Myometrial cell (primary cell): ENCODE results near the gene RHOJ.

DNA sequence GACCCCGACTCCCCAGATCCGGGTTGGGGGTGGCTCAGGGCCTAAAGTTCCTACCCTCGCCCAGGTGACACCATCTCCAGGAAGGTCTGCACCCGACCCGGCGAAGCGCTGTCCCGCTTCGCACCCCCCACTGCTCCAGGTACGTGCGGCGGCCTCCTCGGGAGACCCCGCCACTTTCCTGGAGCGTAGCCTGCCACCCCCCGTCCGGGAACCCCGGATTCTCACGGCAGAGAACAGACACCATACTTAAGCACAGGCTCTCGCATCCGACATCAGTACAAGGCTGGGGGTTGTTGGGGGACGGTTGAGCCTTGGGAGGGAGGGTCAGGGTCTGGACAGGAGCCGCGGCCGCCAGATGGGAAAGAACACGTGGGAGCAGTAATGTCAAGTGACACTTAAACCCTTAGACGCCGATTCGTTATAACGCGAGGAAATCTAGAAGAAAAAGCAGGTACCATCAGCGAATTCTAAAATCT lies 485 bp downstream of the TIMM9 start:
- RAMPAGE, long total RNA: start-site peak on the minus strand centred at position 327 of the sequence, 85 bp wide, 150 and 166 reads in 2 replicates

DNA sequence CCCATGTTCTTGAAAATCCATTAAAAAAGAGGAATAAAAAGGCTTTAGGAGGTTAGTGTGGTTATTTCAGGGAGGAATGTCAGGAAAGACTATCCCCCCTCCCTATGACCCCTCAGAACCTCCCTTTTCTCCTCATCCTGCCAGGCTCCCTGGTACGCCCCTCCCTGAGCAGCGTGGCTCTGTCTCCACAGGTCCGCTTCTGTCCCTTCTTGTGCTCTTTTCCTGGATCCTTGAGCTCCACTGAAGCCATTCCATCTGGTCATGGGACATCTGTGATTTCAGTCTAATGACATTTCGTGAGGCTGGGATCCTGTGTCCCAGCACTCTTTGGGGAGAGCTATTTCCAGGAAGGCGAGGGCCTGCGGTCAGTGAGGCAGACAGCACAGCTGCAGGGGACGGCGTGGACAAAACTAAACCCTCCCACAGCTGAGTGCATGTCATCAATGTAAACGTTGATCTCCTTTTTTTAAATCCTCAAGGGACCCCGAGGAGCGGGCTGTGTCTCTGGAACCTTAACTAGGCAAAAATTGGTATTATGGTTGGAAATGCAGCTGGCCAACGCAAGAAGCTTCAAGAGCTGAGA lies 127.6 kb downstream of the DACT1 start:
- RAMPAGE, long total RNA: no peak

DNA sequence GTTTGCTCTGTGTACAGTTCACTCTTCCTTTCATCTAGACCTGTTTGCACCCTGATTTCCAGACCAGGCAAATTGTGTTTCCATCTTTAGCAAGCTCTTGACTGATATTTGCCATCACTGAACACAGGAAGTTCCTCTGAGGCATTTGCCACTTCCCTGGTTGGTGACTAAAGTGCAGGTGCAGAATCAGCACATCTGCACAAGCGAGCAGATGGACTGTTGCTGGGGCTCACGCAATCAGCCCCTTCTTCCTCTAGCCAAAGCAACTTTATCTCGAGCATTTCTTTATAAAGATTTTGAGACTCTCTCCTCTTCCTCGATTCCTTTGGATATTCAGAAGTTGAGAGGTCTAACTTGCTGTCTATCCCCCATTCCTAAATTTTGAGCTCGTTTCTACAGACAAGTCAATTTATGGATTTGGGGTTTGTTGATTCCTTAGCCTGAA lies 113.0 kb downstream of the DAAM1 start:
- RAMPAGE, long total RNA: no peak

DNA sequence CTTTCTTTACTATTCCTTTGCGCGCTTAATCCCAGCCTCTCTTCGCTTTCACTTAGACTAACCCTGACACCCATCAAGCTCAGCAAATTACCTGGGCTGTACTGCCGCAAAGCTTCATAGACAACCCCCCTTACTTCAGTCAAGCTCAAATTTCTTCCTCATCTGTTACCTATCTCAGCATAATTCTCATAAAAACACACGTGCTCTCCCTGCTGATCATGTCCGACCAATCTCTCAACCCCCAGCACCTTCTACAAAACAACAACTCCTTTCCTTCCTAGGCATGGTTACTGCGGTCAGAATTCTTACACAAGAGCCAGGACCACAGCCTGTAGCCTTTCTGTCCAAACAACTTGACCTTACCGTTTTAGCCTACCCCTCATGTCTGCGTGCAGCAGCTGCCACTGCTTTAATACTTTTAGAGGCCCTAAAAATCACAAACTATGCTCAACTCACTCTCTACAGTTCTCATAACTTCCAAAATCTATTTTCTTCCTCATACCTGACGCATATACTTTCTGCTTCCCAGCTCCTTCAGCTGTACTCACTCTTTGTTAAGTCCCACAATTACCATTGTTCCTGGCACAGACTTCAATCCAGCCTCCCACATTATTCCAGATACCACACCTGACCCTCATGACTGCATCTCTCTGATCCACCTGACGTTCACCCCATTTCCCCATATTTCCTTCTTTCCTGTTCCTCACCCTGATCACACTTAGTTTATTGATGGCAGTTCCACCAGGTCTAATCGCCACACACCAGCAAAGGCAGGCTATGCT lies 17.7 kb downstream of the GPR135 start:
- RAMPAGE, long total RNA: no peak

DNA sequence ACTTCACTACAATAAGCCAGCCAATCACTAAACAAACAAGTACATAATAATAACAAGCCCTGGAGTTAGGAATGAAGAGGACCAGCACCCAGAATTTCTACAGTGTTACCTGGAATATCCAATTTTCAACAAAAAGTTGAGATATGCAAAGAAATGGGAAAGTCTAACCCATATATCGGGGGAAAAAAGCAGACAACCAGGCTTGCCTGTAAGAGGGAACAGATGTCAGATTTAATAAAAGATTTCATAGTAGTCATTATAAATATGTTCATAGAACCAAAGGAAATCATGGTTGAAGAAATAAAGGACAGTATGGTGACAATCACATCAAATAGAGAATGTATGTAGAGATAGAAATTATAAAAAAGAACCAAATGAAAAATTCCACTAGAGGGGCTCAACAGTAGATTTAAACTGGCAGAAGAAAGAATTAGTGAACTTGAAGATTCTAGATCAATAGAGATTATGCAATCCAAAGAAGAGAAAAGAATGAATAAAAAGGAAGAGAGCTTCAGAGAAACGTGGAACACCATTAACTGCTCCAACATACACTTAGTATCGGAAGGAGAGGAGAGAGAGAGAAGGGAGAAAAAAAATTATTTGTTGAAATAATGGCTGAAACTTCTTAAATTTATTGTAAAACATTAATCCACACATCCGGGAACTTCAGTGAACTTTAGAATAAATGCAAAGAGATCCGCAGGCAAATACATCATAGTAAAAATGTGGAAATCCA lies 36.0 kb downstream of the PCNX4 start:
- RAMPAGE, long total RNA: no peak

- RAMPAGE, long total RNA: no peak
Observed at GRCh38 chr14:60244998-60245529, 4.0 kb upstream of the PPM1A start.

- RAMPAGE, long total RNA: no peak
Observed at GRCh38 chr14:60656660-60657772, 7.7 kb upstream of the SIX1 start.

- RAMPAGE, long total RNA: no peak
Observed at GRCh38 chr14:60722350-60722616, 1.9 kb downstream of the SIX4 start.

DNA sequence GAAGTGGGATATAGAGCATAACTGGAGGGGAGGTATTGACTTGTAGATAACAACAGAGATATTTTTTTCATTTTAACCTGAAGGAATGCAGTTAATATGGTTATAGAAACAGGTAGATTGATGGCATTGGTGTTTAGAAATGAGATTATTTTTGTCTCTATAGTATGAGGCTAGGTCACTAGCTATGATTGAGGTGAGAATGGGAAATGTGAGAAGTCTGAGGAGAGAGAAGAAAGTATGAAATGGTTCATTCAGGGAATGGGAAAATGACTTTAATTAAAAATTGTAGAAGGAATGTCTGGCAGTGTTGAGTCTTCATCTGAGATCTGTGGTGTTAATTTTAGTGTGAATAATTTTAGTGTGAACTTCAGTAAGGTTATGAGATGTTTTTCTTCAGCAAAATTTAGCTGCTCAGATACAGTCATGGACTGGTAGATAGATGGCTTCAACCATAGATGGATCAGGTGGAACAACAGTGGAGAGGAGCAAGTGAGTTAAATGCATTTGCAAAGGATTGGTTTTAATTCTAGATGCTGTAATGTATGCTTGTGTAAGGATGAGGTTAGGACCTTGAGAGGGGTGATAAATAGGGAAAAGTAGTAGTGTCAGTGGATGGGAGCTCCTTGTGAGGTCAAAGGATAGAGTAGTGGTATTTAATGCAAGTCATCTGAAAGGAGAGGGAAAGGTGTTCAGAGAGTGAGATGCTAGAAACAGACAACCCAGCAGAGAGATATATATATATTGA lies 41.2 kb downstream of the MNAT1 start:
- RAMPAGE, long total RNA: no peak

DNA sequence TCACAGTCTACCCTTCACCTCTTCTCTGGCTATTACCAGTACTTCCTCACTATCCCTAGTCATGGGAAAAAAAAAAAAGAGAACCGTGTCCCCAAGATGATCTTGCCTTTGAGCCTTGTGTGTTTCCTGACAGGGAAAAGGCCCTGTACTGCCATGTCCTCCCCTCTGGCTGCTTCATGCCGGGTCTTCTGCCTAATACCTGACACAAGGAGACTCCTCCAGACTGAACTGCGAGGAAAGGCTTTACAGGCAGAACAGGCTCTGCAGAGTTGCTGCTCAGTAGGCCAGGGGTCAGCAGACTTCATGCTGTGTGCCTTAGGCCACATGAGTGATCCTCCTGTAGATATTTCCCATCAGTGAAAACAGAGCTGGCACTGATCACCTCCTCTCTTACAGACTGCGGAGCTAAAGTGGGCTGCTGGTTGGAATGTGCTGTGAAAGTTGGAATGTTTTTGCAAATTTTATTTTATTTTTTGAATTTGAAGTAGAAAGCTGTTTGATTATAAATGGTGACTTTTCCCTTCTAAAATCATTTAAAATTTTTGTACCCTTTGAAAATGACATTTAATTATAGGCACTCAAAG lies 47.0 kb downstream of the PRKCH start:
- RAMPAGE, long total RNA: no peak

- RAMPAGE, long total RNA: no peak
Observed at GRCh38 chr14:61557276-61557661, 138.0 kb upstream of the HIF1A start.

DNA sequence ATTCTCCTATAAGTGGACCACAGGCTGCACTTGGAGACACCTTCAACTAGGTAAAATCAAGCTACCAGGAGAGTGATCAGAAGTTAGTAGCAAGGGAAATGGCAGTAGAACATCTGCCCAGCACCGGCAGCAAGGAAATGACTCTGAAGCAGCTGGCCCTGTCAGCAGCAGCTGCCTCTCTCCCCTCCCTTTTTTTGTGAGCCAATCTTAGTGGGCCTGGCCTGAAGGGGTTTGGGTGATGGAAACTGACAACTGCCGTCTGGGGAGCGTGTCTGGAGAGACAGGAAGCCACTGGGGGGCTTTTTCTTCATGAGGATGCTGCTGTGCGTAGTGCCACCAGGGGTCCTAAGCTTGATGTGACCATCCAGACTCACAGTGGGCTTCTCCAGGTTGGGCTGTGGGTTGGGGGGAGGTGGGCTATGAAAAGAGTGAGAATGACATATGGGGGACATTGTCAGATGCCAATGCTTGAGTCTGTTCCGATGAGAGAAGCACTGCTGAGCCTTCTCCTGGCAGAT lies 87.7 kb upstream of the HIF1A start:
- RAMPAGE, long total RNA: no peak

- RAMPAGE, long total RNA: no peak
Observed at GRCh38 chr14:61653601-61654016, 41.7 kb upstream of the HIF1A start.

DNA sequence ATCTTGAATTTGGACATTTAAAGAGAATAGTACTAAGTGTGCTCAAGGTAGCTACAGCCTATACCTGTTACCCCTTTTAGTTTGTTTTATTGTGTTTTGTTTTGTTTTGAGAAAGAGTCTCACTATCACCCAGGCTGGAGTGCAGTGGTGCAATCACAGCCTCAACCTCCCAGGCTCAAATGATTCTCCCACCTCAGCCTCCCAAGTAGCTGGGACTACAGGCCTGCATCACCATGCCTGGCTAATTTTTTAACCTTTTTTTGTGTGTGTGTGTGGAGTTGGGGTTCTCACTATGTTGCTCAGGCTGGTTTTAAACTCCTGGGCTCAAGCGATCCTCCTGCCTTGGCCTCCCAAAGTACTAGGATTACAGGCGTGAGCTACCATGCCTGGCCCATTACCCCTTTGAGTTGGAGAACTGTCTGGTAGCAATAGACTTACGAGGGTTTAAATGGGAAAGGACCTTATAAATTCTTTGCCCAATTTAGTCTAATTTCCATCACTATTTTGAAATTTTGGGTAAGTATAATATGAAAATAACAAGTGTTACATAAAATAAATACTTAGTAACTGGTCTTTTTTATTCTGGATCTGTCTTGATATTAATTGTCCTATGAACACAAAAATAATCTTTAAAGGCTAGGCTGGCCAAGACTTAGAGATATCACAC lies 23.4 kb upstream of the SNAPC1 start:
- RAMPAGE, long total RNA: no peak

GRCh38 chr14:61771014-61772041 lies 9.1 kb downstream of the SNAPC1 start:
- RAMPAGE, long total RNA: no peak

DNA sequence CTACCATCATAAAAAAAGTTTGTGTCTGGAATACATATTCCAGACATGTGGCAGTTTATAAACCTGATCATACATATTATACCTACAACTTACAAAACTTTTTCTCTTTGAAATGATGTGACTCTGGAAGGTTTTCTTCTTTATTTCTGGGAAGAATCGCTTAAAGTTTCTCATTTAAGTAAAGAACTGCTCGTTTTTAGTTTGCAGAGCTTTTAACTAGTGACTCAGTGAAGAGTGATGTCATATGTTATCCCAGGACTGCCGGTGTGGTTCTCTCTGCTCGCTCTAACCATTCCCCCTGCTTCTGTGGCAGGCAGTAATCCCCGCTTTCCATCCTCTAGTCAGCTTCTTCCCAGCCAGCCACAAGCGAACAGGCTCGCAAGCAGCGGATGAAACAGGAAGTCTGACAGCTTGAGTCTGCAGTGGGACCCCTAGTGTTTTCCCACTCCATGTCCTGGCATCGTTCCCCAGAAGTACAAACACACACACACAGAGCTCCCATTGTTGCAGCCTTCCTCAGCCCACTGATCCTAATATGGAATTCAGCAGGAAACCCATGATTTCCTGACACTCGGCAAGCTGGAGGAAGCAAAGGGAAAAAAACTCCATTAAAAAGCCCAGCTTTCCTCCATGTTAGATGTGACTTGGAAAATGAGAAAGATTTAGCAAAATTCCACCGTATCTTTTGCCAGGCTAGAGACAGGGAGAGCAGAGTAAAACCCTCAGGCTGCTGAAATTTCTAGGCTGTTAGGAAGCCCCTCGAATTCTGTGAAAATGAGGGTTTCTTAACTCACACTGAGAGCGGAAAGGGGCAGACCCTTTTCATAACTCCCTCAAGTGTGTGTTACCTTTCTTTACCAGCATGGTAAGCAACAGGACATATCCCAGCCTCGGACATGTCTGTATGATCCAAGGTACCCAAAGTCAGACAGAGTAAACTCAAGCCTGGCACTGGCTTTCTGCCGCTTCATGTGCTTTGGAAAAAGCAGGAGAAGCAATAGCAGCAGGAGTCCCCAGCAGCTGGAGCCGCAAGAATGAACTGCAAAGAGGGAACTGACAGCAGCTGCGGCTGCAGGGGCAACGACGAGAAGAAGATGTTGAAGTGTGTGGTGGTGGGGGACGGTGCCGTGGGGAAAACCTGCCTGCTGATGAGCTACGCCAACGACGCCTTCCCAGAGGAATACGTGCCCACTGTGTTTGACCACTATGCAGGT lies at the start of gene RHOJ:
TSS of gene RHOJ (plus strand) at position 608 of the 1,214 bp plus-strand sequence.
- RAMPAGE, long total RNA: no peak

DNA sequence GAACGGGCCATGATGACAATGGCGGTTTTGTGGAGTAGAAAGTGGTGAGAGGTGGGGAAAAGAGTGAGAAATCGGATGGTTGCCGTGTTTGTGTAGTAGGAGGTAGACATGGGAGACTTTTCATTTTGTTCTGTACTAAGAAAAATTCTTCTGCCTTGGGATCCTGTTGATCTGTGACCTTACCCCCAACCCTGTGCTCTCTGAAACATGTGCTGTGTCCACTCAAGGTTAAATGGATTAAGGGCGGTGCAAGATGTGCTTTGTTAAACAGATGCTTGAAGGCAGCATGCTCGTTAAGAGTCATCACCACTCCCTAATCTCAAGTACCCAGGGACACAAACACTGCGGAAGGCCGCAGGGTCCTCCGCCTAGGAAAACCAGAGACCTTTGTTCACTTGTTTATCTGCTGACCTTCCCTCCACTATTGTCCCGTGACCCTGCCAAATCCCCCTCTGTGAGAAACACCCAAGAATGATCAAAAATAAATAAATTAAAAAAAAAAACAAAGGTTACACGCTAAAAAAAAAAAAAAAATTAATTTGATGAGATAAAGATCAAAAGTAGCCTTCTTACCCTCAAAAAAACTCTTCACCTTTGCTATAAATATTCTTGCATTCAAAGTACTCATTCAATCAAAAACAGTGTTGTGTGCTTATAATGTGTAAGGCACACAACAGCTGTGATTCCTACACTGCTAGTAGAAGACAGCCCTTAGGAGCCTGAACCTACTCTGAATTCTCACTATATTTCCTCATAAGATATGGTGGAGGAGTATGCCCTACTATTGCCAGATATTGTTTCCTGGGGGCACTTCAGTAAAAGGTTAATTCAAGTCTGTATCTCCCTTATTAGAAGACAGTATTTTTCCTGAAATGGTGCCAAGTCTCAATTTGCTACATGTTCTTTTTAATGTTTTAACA lies 19.7 kb downstream of the PPP2R5E start:
- RAMPAGE, long total RNA: no peak

GRCh38 chr14:63591442-63591931 lies 48.3 kb upstream of the PPP2R5E start:
- RAMPAGE, long total RNA: no peak

GRCh38 chr14:63641120-63641387 lies 617 bp downstream of the WDR89 start:
- RAMPAGE, long total RNA: no peak

- RAMPAGE, long total RNA: no peak
Observed at GRCh38 chr14:63726494-63726905, 1.4 kb downstream of the SGPP1 start.